Transverse colon (tissue), 4 donors: ENCODE measurements around a stretch of chr10.

DNA sequence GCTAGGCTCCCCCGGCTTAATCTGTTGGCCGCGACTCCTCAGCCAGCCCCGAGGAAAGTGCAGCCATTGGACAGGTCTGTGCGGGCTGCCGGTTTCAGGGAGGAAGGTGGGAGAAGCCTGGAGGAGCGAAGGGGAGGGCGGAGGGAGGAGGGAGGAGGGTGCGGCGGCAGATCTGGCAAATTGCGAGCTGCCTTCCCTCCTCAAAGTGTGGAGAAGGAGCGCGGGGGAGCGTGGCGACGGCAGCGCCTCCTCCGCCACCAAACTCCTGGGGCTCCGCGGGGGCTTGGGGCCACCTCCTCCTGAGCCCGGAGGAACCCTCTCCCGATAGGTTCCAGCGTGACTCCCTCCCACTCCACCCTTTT is 244 bp upstream of the PLXDC2 start:
- PRO-cap = bidirectional peak, plus-strand start at position 203 of the sequence, minus-strand start at position 264 of the sequence
- RAMPAGE, long total RNA, 4 experiments = start-site peak on the plus strand in 1 of 4 experiments, centred at position 218 of the sequence, 139 reads per replicate

DNA sequence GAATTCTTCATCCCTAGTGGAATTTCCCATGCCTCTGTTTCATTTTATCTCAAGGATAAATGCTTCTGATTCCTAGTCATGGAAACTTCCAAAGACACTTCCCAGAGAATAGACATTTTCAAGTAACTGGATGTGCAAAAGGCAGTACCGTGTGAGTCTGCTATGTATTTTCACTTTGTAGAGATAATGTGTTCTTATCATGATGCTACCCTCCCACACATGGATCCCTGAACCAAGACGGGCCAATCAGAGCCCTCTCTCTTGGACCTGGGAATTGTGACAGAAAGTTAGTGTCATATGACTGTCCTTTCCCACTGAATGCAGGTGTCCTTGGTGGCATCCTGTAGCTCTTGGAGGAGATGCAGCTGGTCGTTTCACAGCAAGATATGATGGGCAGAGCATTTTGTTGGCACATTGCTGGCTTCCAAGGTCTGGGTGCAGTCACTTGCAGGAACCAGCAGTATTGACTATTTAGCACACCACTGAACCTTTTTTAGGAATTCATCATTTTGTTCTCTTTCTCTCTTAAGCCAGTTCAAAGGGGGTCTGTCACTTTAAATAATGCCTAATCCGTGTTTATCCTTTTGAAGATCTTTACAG is 124.9 kb downstream of the PLXDC2 start:
- PRO-cap = no peak
- RAMPAGE, long total RNA, 4 experiments = no peak in any of the 4 experiments

GRCh38 chr10:20091569-20091992 is 275.3 kb downstream of the PLXDC2 start:
- PRO-cap = bidirectional peak, plus-strand start at chr10:20092121, minus-strand start at chr10:20091809
- RAMPAGE, long total RNA, 4 experiments = start-site peak on the minus strand in 3 of 4 experiments, at chr10:20091746-20091845 at its widest, 11 to 108 reads per replicate

DNA sequence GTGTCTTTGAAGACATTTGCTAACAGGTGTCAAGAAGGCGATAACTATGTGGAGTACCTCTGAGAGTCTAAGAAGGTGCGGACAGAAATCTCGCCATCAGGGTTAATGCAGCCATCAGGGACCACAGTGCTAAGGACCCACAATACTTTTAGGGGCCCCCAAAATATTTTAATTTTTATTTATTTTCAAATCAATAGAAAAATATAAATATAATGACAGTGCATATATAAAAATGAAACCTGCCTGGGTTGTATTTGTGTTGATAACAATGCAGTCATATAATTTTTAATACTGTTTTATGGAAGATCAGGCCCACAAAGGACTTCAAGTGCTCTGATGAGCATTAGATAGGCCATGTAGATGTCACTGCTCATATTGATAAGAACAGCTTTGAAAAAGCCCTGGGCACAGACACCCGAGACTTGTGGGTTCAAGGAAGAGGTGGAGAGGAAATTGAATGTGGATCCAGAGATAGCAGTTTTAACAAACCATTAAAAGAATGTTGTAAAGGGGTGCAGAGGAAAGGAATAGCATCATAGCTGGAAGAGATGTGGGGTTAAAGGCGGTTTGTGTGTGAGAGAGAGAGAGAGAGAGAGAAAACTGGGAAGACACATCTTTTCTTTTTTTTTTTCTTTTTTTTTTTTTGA is 286.9 kb downstream of the PLXDC2 start:
- PRO-cap = no peak
- RAMPAGE, long total RNA, 4 experiments = start-site peak on the plus strand in 1 of 4 experiments, centred at position 398 of the sequence, 6 reads per replicate

GRCh38 chr10:20161805-20162233 is 345.6 kb downstream of the PLXDC2 start:
- PRO-cap = no peak
- RAMPAGE, long total RNA, 4 experiments = no peak in any of the 4 experiments

- PRO-cap = no peak
- RAMPAGE, long total RNA, 4 experiments = no peak in any of the 4 experiments
Measured at GRCh38 chr10:20215526-20216233, 399.4 kb downstream of the PLXDC2 start.

DNA sequence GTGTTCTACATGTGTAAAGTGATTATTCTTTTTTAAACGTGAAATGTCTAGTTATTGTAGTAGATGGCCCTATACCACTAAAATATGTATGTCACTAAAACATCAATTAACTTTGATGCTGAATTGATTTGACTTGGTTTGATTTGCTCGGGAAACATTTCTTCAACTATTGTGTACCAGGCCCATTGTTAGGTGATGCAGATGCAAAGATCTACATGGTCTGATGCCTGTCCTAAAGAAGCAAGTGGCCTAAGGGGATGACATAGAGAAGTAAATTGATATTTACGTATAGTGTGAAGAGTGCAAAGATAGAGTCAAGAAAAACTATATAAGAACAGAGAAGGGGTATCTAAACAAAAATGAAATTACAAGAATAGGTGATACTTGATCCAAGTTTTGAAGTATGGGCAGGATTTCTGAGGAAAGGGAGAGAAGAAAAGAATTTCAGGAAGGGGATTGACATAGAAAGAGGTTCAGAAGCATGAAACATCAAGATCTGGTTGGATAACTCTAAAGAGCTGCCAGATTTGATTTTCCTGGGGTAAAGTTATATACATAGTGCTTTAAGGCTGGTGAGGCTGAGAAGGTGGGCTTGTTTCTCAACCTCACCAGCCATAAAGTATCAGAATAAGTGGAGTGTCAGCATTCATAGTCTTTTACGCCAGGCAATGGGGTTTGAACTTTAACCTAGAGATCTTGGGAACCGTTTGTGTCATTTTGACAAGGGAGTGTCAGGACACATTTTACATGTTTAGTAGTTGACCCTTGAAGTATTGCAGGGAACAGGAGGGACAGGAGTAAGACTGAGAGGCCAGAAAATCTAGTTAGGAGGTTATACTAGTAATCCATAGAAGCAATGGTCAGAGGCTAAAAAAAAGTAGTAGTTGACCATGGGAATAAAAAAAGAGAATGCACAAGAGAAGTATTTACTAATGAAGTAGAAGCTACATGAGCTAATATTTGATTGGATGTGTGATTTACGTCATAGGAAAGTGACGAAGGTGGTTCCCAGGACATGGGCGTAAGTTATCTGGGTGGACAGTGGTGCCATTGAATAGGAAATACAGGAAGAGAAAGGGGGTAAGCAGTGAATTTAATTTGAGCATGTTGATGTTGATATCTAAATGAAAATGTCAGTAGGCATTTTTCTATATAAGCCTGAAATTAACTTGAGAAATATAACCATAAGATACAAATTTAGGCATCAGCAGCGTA is 411.2 kb downstream of the PLXDC2 start:
- PRO-cap = no peak
- RAMPAGE, long total RNA, 4 experiments = no peak in any of the 4 experiments

DNA sequence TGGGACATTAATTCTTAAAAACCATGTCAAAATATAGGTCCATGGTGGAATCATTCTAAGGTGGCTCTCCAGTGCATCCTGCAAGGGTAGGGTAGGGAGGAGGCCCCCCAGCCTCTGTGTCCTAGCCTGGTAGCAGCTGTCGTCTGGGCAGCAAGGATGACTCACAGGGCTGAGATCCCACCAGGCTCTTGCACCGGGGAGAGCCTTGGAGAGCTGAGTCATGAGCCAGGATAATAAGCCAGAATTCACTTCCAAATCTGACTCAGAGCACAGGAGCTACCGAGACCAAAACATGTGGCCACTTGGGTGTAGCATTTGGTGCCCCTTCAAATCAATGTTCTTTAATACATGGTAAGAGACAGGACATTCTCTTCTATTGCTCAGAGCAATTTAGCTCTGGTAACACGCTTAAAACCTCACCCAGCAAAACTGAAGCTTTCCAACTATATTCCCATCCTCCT is 298.5 kb downstream of the NEBL start:
- PRO-cap = no peak
- RAMPAGE, long total RNA, 4 experiments = no peak in any of the 4 experiments

DNA sequence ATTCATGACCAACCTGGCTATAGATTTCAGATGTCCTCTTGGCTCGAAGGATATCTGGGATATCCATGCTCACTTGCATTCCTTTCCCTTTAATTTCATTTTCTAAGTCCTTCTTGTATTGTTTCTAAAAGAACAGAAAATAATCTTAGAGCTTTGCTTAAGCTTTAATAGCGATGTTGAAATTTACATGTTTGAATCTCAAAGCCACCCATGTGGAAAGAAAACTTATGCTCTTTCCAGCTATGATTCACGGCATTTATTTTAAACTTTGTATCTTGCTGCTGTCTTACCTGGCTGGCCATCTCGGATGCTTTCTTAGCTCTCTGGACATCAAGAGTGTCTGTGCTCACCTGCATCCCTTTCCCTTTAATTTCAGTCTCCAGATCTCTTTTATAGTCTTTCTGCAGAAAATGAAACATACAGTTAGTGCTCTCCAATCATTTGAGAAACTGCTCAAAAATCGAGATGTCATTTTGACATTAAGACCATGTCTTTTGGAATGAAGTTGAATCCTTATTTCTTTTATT is 65.9 kb downstream of the NEBL start:
- PRO-cap = no peak
- RAMPAGE, long total RNA, 4 experiments = no peak in any of the 4 experiments

DNA sequence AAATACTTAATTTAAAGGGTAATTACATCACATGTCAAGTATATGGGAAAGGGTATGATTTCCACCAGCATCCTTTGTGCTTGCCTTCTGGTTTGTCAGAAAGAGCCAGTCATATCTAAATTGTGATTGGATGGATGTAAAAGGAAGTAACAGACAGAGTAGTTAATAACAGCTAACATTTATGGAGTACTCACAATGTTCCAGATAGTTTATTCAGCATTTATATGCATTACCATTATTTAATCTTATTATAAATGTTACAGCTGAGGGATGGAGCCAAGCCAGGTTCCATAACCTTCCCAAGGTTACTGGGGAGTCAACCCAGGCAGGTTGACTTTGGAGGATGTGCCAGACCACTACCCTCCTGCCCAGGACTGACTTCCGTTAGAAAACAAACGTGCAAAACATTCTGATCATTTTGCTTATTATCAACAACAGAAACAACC is 1.4 kb downstream of the NEBL start:
- PRO-cap = no peak
- RAMPAGE, long total RNA, 4 experiments = no peak in any of the 4 experiments

DNA sequence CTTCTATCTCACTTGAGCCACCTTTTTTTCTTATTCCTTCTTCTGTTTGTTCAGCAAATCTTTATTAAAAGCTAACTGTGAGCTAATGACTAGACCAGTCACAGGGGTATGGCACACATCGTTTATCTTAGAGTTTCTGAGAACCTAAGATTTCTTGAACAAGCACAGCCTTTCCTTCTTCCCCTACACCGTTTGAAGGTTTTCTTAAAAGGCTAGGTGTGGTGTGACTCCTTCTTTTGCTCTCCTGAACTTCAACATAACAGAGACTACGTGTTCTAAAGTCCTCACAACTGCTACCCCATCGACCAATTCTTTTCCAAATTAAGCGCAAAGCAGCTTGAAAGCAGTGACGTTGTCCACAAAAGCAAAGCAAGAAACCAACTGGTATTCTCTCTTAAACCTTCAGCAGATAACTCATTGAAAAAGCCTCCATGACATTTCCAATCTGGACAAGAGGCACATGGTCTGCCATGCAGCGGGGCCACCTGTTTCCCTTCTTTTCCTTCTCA is 262.1 kb upstream of the NEBL start:
- PRO-cap = no peak
- RAMPAGE, long total RNA, 4 experiments = start-site peak on the minus strand in 1 of 4 experiments, centred at position 178 of the sequence, 5 reads per replicate

DNA sequence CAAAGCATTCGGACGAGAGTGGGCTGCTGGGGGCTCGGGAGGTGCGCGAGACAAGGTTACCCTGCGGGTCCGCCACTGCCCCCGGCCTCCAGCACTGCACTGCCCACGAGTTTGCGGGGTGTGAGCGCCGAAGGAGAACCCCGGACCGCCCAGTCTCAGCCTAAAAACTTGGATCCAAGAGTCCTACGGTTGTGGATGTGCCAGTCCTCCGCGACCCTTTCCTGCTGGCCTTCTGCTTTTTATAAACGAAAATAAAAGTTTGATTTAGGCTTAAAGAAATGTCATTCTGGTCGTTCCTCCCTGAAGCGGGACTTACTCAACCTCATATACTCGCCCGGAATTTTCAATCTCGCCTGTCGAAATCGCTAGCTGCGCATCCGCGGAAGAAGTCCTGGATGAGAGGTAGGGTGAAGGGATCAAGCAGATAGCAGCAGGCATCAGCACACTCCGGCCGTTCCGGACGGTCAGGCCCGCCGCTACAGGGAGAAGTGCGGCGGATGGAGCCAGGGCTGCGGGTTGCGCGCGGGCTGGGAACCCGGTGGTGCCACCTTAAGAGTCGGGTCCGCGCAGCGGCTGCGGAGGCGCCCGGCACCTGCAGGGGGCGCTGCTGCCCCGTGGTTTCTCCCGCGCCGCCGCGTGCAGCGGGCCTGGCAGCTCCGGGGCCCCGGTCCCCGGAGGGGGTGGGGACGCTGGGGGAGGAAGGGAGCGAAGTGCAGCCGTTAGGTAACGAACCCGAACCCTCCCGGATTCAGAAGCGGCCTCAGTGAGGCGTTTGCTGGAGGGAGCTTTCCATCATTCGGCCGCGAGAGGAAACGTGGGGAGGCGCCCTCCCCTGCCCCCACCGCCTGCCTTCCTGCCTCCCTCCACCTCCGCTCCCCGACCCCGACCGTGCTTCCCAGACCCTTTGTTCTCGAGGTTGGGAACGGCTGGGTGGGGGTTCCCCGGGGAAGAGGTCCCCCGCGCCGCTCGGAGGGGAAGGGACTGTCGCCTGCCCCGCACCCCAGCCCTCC is 29.9 kb downstream of the SKIDA1 start:
- PRO-cap = no peak
- RAMPAGE, long total RNA, 4 experiments = no peak in any of the 4 experiments

- PRO-cap = bidirectional peak, plus-strand start at chr10:21516982, minus-strand start at chr10:21516918; bidirectional peak, plus-strand start at chr10:21517521, minus-strand start at chr10:21517362
- RAMPAGE, long total RNA, 4 experiments = no peak in any of the 4 experiments
Measured at GRCh38 chr10:21516775-21517586, 8.5 kb downstream of the SKIDA1 start.

- PRO-cap = no peak
- RAMPAGE, long total RNA, 4 experiments = start-site peak on the plus strand in 1 of 4 experiments, at chr10:21612361-21612572 at its widest, 13 reads per replicate
Measured at GRCh38 chr10:21612050-21612677, 78.1 kb downstream of the MLLT10 start.

GRCh38 chr10:21653658-21654649 is 119.9 kb downstream of the MLLT10 start:
- PRO-cap = no peak
- RAMPAGE, long total RNA, 4 experiments = start-site peak on the plus strand in 1 of 4 experiments, at chr10:21653307-21654214 at its widest, 17 reads per replicate

DNA sequence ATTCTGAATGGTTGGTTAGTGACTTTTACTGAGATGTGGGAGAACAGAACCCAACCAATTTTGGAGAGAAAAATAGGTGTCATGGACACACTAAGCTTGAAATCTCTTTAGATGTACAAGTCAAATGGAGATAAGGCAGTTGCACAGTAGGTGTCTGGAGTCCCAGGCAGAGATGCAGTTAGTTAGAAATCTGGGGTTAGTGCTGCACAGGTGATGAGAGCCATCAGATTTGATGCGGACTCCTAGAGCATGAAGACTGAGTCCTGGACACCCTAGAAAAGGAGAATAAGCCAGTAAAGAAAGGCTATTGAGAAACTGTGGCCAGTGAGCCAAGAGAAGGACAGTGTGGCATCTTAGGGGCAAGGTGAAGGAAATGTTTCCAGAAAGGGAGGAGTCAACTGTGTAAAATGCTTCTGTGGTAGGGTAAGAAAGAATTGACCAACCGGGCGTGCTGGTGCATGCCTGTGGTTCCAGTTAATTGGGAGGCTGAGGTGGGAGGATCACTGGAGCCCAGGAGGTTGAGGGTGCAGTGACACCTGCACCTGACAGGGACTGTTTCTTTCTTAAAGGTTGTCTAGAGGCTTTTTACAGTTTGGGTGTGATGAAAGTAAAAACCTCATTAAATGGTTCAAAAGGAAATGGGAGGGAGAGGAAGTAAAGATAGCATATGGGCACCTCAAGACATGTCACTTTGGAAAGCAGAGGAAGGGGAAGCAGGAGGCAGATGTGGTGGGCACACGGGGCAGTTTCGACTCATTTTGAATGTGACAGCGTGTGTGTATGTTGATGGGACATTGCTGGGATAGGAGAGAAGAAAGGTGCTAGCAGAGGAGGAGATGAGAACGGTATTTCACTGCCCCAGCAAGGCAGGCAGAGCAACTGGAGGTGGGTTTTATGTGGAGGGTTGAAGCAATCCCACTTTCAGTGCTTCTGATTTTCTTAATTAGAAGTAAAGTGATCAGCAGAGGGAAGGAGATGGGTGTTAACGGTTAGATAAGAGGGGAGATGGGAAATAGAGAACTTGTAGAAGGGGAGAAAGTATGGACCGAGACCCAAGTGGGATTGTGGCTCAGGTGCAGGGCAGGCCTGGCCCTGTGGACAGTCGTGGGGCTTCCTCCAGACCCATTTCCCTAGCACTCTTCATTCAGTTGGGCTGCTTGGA is 203.0 kb downstream of the MLLT10 start:
- PRO-cap = no peak
- RAMPAGE, long total RNA, 4 experiments = start-site peak on the plus strand in 1 of 4 experiments, centred at position 219 of the sequence, 6 reads per replicate

- PRO-cap = no peak
- RAMPAGE, long total RNA, 4 experiments = no peak in any of the 4 experiments
Measured at GRCh38 chr10:21976626-21977341, 26.7 kb downstream of the DNAJC1 start.

DNA sequence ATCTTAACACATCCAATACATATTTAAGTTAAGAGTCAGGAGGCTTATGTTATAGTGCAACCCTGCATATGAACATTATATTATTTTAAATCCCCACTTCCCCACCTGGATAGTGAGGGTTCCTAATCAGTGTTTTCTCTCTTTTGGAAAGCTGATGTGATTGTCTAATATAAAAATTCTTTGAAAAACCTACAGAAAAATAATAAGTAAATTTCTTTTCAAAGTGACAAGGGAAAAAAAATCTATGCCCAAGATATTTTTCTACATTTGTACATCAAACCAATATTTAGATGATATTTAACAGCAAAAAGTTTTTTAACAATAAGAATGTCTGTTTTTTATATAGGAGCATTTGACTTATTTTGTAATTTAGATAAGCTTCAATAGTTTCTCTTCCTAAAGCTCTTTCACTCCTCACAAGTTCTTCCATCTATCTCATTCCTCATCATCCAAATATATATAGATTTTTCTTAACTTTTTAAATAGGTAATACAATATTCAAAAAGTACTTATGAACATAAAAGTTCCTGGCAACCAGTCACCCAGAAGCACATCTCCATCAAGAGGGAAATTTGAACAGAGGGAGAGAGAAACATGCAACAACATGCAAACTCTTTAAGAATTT is 25.7 kb downstream of the DNAJC1 start:
- PRO-cap = no peak
- RAMPAGE, long total RNA, 4 experiments = no peak in any of the 4 experiments

DNA sequence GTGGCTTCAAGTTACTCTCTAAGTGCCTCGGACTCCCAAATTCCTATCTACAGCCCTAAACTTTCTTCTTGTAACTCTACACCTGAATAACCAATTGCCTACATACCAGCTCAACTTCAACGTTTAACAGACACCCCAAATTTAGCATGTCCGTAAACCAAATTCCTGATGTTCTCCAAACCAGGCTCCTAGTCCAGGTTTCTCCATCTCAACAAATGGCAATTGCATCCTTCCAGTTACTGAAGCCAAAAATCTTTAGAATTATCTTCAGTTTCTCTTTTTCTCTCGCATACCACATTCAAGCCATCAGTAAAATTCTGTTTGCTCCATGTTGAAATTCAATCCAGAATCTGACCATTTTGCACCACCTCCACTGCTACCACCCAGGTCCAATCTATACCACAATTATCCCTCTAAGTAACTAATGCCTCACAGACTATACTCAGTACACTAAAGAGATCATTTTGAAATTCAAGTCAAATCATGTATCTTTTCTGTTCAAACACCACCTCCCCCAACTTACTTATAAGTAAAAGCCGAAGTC is 3.6 kb downstream of the DNAJC1 start:
- PRO-cap = no peak
- RAMPAGE, long total RNA, 4 experiments = no peak in any of the 4 experiments

- PRO-cap = bidirectional peak, plus-strand start at chr10:22325664, minus-strand start at chr10:22325493; unidirectional peak, minus-strand start at chr10:22325860
- RAMPAGE, long total RNA, 4 experiments = start-site peak on the plus strand in 1 of 4 experiments, at chr10:22325643-22325664 at its widest, 7 reads per replicate
Measured at GRCh38 chr10:22325050-22326418, 4.6 kb downstream of the BMI1 start.